Bronchus fibroblast of lung (primary cell): ENCODE data around the gene ARHGAP28.

DNA sequence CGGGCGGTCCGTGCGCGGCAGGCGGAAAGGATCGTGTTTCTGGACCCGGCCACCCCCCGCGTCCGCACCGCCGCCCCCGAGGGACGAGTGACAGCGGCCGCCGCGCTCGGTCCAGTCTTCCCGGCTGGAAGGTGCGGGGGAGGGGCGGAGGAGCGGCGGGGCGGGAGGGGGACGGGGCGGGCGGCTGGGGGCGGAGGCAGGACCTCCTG, 128 bp upstream of the TGIF1 start:
- RAMPAGE, long total RNA = no peak

GRCh38 chr18:3451803-3452212, 1.8 kb downstream of the TGIF1 start:
- RAMPAGE, long total RNA = no peak

DNA sequence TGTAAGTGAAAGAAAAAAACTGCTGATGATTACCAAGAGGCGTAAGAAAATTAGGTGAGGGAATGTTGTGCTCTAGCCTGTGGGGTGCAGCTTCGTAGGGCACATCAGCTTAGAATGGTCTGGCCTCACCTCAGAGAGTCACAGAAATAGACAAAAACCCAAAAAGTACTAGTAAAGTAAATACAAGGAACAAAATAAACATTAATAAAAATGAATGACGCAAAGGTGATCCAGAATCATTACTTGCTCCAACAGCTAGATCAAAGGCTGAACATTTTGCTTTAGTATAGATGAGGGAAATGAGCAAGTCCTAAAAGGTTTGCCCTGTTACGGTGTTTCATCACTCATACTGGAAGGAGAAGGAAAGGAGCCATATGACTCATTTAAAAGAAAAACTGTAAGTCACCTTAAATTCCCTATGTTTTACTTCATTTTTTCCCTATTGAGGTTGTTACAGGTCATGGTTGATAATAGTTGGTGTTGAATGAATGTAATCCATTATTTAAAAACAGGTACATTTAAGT, 9.4 kb downstream of the TGIF1 start:
- RAMPAGE, long total RNA = no peak

DNA sequence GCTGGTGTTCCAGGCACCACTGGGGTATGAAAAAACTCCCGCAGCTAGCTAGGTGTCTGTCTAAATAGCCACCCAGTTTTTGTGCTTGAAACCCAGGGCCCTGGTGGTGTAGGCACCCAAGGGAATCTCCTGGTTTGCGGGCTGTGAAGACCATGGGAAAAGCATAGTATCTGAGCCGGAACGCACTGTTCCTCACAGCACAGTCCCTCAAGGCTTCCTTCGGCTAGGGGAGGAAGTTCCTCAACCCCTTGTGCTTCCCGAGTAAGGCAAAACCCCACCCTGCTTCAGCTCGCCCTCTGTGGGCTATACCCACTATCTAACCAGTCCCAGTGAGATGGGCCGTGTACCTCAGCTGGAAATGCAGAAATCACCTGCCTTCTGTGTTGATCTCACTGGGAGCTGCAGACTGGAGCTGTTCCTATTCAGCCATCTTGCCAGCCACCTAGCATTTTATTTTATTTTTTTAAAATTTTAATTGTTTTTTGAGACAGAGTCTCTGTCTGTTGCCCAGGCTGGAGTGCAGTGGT, 250.2 kb downstream of the TGIF1 start:
- RAMPAGE, long total RNA = no peak

GRCh38 chr18:3870770-3871405, 420.9 kb downstream of the TGIF1 start:
- RAMPAGE, long total RNA = no peak

- RAMPAGE, long total RNA = no peak
These were observed 115.0 kb upstream of the ZBTB14 start for GRCh38 chr18:5410435-5411112.

- RAMPAGE, long total RNA = no peak
These were observed 4.4 kb downstream of the EPB41L3 start for GRCh38 chr18:5539365-5539881.

- RAMPAGE, long total RNA = no peak
These were observed 1.5 kb downstream of the EPB41L3 start for GRCh38 chr18:5542297-5542693.

DNA sequence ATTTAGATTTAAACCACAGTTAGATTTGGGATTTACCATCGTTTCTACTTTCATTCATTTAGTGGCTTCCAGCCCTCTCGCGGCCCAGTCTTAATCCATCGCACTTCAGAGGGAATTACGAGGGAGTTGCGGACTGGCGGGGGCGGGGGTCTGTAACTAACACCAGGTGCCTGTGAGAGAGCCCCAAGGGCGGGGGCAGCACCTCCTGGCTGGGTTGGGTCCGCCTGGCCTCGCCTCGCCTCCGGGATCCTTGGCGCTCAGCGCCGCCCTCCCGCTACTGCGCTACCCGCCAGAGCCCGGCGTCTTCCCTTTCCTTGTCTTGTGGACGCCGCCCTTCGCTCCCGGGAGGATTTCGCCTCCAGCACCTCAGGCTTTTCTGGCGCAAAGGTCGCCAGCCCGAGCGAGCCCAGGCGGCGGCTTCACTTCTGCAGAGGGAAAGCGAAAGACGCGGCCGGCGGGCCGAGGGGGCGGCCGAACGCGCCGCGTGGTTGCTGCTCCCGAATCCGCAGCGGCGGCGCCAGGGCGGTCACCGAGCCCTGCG, 84.5 kb upstream of the EPB41L3 start:
- RAMPAGE, long total RNA = no peak

- RAMPAGE, long total RNA = no peak
These were observed 71.8 kb upstream of the TMEM200C start for GRCh38 chr18:5967019-5967631.

- RAMPAGE, long total RNA = no peak
These were observed 165.7 kb downstream of the L3MBTL4 start for GRCh38 chr18:6248988-6249416.

DNA sequence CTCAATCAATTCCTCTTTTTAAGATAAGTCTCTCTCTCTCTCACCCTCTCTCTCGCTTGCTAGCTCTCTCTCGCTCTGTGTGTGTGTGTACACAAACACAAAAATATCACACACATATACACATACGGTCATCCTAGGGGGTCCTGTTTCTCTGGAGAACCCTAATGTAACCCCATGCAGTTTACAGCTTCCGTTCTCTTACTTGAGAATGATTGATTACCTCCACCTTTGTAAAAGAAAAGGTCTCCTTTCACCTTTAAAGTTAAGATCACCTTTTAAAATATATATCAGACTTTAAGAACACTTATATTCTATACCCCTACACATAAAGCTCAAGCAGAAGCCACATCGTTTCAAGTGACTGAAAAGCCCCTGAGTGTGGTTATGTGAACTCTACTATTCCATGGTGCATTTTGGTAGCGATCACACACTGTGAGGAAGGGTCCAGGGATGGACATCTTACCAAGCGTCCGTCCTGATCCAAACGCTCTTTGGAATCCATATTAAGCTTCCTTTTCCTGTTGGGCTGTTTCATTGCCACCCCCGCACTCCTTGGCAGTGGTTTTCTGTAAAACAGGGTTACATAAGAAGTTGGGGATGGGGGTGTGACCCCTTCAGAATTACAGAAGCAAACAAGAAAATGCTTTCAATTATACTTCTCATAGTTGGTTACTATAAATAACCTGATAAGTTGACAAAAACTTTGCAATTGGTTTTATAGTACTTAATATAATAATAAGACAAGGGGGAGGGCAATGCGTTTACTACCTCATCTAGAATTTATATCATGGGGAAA, 103.4 kb downstream of the L3MBTL4 start:
- RAMPAGE, long total RNA = no peak

GRCh38 chr18:6729171-6730344, at the start of gene ARHGAP28:
TSS of gene ARHGAP28 (plus strand) at chr18:6729716.
- RAMPAGE, long total RNA = no peak

DNA sequence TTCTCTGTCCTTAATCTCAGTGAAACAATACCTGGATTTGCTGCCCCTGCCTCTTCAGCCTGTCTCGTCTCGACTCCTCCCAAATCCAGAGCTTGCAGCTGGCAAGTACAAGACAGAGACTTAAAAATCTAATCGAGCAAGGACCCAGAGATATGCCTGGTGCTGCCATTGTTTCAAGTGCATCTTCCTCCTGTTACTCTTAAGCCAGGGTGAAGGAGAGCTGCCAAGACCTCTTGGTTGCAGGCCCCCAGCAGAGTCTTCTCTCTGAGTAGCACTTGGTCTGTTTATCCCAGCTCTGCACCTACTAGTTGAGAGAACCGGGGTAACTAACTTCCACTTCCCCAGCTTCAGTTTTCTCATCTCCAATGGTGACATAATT, 59.3 kb downstream of the LRRC30 start:
- RAMPAGE, long total RNA = no peak

GRCh38 chr18:7459577-7460439, 107.3 kb upstream of the PTPRM start:
- RAMPAGE, long total RNA = no peak

- RAMPAGE, long total RNA = no peak
These were observed 5.1 kb upstream of the PTPRM start for GRCh38 chr18:7561928-7562505.

GRCh38 chr18:7818905-7819593, 251.9 kb downstream of the PTPRM start:
- RAMPAGE, long total RNA = no peak

GRCh38 chr18:7949159-7949573, 382.1 kb downstream of the PTPRM start:
- RAMPAGE, long total RNA = no peak

- RAMPAGE, long total RNA = no peak
These were observed 409.2 kb downstream of the PTPRM start for GRCh38 chr18:7976302-7976800.

GRCh38 chr18:8052136-8052471, 485.0 kb downstream of the PTPRM start:
- RAMPAGE, long total RNA = no peak